Placental epithelial cell (primary cell): Measurements from ENCODE around the genes KAT2A and ATP6V0A1.

DNA sequence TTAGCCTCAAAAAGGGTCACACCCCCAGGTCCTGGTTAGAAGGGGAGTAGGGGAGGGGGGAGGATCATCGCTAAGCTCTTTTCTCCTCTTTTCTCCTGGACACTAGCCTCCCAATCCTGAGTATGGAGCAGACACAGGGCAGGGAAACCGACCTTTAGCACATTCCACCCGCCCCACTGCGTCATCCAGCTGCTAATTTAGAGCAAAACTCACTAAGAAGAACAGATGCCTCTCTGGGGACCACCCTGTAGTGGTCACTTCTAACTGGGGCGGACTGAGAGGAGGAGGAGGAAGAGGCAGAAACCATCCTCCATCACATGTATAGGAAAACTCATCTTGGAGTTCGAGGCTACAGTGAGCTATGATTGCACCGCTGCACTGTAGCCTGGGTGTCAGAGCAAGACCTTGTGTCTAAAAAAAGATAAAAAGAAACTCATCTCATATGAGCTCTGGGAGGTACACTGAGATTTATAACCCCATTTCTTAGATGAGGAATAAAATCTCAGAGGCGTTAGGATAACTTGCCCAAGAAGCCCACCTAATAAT is 4.2 kb downstream of the ACLY start:
- CAGE, long polyA plus RNA, result no peak

DNA sequence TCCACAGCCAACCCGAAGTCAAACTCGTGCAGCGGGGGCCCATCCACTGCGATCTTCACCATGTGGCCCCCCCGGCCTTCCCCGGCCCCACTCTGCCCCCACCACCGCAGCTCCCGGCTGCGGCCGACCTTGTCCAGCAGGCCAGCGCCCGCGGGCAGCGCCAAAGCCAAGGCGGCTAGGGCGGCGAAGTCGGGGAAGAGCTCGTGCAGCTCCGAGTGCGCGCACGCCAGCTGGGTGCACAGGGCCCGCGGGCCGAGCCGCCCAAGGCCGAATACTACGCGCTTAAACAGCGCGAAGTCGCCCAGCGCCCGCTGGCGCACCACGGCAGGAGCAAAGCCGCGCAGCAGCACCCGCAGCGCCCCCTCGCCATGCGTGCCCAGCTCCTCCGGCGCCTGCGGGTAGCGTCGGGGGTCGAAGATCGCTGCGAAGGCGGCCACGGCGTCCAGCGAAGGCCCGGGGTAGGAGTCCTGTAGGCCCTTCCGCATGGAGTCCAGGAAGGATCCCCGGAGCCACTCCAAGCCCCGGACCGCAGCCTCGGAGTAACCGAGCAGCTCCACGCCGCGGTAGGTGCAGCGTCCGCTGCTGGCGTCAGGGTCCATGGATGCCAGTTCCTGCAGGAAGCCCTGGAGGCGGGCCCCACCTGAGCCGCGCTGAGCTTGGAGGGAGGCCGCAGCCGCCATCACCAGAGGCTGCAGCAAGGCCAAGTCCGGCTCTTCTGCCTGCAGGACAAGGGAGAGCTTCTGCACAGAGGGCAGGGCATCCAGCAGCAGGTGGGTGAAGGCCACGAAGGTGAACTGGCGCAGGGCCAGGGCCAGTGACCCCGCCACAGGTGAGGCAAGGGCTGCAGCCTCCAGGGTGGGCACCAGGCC is 10.4 kb downstream of the C17orf113 start:
- CAGE, long polyA plus RNA, result no peak

- CAGE, long polyA plus RNA, result no peak
Measured at GRCh38 chr17:42120766-42121580, at the start of gene KAT2A. Gene KAT2A (minus strand): TSS chr17:42121367.

DNA sequence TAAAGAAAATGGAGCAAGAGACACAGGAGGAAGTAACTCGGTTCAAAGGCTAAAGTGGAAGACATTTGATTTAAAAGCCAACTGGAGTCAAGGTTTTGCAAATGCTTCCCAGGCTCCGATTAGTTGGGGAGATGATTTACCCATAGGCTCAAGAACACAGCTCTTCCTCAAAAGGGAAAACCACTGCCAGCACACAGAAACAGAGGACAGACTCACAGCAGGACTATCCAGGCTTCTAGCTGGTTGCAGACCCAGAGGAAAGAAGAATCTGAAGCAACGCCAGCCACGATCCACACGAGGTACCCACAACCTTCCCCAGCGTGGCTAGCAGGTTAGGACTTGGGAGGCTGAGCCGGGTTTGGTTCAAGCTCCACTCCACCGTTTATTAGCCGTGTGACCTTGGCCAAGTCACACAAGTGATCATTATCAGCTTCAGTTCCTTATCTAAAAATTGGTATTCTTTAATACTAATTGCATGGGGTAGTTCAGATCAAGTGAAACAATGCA is 13.6 kb downstream of the HSPB9 start:
- CAGE, long polyA plus RNA, result no peak

DNA sequence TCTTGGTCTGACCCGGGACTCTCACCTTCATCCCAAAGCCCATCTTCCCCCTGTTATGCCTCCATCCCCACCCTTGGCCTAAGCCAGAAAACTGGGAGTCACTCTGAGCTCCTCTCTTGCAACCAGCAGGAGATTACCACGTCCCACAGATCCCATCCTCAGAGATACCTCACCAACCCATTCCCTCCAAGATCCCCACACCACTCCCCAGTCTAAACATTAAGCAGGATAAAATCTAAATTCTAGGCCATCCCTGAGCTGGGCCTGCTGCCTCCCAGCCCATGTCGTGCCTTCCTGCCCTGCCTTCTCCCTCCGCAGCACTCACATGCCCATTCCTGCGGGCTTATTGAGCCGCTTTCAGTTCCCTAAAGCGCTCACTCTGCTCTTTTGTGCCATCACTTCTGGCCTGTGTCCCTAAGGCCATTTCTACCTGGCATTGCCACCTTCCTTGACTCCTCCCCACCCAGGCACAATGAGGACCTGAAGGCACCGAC is 12.9 kb upstream of the RAB5C start:
- CAGE, long polyA plus RNA, result no peak

GRCh38 chr17:42181160-42181723 is 300 bp upstream of the KCNH4 start:
- CAGE, long polyA plus RNA, result no peak

GRCh38 chr17:42248592-42249301 is 27.4 kb downstream of the STAT5B start:
- CAGE, long polyA plus RNA, result no peak

- CAGE, long polyA plus RNA, result no peak
Measured at GRCh38 chr17:42282575-42283270, 5.6 kb upstream of the STAT5A start.

GRCh38 chr17:42287191-42287830 is 987 bp upstream of the STAT5A start:
- CAGE, long polyA plus RNA, result no peak

GRCh38 chr17:42308016-42308516 is 19.8 kb downstream of the STAT5A start:
- CAGE, long polyA plus RNA, result no peak

GRCh38 chr17:42312029-42312839 is 23.9 kb downstream of the STAT5A start:
- CAGE, long polyA plus RNA, result no peak

- CAGE, long polyA plus RNA, result no peak
Measured at GRCh38 chr17:42337317-42337898, 49.1 kb downstream of the STAT5A start.

DNA sequence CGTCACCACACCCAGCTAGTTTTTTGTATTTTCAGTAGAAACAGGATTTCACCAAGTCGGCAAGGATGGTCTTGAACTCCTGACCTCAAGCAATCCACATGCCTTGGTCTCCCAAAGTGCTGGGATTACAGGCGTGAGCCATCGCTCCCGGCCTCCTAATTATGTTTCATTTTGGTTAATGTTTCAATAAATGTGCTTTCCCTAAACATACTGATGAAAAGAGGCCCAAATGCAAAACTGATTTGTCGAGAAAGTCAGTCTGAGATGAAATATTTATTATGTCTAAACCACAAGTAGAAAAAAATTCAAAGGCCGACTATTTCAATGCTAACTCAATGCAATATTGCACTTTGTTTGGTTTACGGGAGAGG is 9.9 kb downstream of the STAT3 start:
- CAGE, long polyA plus RNA, result no peak

GRCh38 chr17:42387066-42387653 is 1.1 kb downstream of the STAT3 start:
- CAGE, long polyA plus RNA, result no peak

GRCh38 chr17:42456363-42457172 is 2.1 kb upstream of the ATP6V0A1 start:
- CAGE, long polyA plus RNA, result no peak

DNA sequence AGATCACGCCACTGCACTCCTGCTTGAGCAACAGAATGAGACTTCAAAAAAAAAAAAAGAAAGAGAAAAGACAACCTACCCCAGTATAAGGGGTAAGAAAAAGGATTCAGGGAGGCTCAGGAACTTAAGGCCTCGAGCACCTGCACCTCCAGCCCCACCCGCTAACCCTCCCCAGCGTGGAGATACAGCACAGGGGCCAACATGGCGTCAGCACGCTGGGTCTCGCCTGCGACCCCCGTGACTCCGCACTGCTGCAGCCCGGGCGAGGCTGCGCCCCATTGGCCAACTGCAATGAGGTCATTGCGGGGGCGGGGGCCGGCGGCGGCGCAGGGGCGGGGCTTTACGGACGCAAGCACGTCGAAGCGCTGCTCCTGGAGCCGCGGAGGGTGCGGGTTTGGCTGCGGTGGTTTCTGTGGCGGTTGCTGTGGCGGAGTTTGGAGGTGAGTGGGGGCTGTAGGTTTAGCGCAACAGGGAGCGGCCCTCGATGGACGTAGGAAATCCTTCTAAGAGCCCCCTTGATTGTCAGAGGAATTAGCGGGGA is at the start of gene ATP6V0A1:
TSS of gene ATP6V0A1 (plus strand) at position 355 of the 541 bp plus-strand sequence.
- CAGE, long polyA plus RNA, result no peak

DNA sequence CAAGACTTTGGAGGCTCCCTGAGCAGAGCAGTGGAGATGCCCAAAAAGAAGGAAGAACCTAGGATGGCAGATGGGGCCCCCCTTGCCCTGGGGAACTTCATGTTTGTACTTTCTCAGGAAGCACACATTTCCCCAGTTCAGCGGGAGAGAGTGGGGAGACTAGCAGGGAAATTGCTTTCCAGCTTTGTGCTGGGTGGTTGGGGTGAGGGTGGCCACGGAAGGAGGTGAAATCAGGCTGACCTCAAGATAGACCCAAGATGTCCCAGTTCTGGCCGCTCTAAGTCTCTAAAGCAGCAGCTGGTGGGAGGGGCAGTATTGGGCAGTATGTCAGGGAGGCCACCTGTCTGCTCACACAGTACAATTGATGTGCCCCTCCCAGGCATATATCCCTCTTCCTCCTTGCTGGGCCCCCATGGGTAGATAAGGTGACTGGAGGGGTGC is 17.2 kb upstream of the NAGLU start:
- CAGE, long polyA plus RNA, result no peak

GRCh38 chr17:42562987-42563561 is 1.1 kb downstream of the COASY start:
- CAGE, long polyA plus RNA, result no peak

- CAGE, long polyA plus RNA, result no peak
Measured at GRCh38 chr17:42680400-42680831, 1.2 kb downstream of the CCR10 start.

DNA sequence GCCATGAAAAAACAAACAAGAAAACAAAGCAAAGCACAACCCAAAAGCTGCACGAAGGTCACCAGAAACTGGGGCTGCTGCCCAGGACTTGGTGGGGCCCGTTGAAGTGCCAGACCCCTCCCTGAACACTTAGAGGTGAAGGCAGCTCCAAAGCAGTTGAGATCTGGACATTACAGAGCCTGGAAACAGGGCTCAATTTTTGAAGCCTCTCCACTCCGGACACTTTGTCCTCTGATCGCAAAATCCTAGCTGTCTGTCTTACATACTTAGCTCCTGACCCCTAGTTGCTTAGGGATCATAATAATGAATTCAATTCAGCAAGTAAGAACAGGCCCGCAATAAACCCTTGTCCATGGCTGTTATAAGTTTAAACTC is 4.8 kb upstream of the EZH1 start:
- CAGE, long polyA plus RNA, result no peak